ENCODE measurements around a stretch of chr15.

DNA sequence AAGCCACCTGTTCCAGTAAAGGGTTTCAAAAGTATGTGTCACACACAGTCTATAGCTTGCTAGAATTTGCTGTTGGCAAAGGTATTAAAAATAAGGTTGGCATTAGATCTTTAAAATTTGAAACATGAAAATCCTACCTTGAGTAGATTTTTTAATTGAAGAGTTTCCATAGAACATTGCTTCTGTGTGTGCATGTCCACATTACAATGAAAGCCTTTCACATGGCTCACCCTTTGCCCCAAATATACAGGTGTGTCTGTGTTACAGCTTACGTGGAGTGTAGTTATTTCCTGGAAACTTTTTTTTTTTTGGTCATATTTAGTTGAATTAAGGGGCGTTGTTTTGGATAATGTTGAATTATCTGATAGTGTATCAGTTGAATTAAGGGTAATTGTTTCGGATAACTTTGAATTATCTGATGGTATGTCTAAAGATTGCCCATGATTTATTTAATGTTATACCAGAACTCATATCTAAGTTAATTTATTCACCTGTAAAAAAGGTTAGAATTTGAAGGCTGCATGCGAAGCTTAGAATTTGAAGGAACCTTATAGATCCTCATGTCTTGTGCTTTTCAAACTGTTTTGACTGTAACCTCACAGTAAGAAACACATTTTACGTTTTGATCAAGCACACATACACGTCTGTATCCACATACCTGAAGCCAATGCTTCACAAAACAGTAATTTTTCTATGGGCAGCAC lies 2.4 kb downstream of the ABHD17C start:
- PRO-cap: no peak

GRCh38 chr15:80699879-80700487 lies 4.9 kb downstream of the ABHD17C start:
- PRO-cap: no peak

GRCh38 chr15:80705425-80706012 lies 10.4 kb downstream of the ABHD17C start:
- PRO-cap: no peak

DNA sequence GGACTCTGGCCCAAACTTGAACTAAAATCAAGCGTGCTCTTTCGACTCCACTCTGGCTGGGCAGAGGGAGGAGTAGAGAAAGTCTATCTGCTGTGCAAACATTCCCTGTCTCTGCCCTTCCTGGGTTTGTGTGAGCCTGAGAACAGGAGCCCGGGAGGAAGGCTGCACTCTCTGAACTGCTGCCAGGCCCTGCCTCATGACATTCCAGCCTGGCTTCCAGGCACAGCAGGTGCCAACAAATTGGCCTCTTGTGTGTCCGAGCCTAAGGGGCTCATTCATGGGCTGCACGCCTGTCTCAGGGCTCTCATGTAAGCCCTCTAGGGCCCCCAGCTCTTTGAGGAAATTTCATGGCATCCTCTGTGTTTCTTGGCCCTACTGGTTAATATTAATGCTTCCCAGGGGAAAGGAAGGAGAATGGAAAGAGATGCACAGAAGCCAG lies 77.9 kb downstream of the CEMIP start:
- PRO-cap: no peak

GRCh38 chr15:80943678-80944159 lies 45.9 kb downstream of the MESD start:
- PRO-cap: no peak

GRCh38 chr15:80955878-80956523 lies 33.6 kb downstream of the MESD start:
- PRO-cap: no peak

GRCh38 chr15:81308836-81309331 lies 15.1 kb downstream of the STARD5 start:
- PRO-cap: no peak

DNA sequence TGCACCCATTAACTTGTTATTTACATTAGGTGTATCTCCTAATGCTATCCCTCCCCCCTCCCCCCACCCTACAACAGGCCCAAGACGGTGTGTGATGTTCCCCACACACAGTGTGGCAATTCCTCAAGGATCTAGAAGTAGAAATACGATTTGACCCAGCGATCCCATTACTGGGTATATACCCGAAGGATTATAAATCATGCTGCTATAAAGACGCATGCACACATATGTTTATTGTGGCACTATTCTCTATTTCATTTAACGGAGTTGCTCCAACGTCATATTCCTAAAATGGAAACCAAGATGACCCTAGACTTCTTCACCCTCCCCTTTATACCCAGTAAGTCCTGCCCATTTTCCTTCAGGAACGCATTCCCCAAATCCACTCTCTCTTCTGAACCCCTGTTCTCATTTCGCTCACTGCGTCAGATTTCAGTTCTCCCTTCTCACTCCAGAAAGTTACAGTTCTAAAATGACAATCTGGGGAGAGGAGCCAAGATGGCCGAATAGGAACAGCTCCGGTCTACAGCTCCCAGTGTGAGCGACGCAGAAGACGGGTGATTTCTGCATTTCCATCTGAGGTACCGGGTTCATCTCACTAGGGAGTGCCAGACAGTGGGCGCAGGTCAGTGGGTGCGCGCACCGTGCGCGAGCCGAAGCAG lies 175.5 kb downstream of the MEX3B start:
- PRO-cap: no peak

GRCh38 chr15:82047168-82048241 lies 1.7 kb upstream of the MEX3B start:
- PRO-cap: bidirectional peak, plus-strand start at chr15:82047212, minus-strand start at chr15:82047065

GRCh38 chr15:82261917-82262399 lies 576 bp downstream of the EFL1 start:
- PRO-cap: no peak

DNA sequence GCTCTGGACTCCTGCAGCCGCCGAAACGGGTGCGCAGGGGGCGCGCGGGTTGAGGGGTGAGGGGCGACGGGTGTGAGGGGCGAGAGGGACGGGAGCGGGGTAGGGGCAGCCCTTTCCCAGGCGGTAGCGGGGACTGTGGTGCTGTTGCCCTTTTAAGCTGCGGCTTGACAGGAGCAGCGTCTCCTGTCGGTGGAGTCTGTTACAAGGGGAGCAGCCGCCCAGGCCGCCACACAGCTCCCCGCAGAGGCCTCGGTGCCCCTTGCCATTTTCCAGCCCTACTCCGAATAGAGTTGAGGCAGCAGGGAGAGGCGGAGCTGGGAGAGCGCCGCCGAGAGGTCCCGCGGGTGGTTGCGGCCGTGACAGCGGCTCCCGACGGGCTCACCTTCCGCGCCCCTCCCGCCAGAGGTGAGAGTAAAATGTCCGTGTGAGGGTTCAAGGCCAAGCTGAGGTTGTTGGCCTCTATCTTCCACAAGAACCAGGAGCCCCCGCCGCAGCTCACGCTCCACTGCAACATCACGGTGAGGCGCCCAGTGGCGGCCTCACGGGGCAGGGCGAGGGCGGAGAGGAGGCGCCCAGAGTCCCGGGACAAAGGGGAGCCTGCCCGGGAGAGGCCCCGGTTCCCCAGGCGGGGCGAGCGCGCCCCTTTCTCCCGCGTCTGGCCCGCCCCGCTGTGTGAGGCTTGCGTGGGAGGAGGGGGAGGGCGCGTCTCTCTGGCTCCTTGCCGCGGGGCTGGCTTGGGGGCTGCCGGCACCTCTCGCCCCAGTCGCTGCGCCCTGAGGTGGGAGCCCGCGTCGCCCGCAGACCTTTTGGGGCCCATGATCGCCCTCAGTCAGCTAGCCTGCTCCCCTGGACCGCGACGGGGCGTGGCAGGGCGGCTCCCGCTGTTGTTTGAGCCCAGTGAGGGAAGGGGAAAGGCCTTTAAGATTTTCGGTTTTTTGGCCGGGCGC lies 15.9 kb downstream of the GOLGA6L9 start:
- PRO-cap: no peak

DNA sequence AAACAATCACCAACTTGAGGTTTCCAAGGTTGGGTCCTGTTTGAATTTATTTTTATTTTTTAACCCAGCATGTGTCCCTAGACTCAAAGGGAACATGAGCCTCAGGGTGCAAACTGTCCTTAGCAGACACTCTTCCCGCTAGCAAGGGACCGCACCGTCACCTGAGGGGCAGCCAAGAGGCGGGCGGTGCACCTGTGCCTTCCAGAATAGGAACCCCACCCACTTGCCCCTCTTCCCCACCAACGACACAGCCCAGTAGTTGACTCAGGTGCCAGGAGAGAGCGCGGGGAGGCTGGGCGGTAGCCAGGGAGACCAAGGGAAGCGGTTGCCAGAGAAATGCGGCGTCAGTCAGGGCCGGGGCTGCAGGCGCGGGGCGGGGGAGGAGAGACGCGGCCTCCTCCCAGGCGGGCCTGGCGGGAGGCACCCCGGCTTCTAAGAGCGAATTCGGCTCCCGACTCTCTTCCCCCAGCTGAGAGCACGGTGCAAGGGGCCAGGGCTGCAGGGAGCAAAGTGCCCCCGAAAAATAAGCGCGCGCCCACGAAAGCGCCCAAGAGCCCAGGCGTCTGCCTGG lies 994 bp downstream of the CPEB1 start:
- PRO-cap: no peak

DNA sequence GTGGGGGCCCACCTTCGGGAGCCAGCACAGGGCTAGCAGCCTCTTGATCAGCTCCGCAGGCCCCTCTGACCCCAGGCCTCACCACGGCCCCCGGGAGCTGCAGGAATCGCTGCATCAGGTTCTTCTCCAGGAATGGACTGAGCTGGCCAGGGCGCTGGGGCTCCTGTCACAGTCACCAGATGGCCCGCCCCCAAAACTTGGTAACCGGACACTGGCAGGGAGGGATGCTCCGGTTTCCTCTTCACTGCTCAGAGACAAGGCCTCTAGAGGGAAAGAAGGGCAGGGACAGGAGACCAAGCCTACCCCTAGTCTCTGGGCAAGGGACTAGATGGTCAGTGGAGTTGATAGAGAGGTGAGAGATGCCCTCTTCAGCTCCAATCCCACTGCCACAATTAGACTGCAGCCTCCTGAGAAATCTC lies 9.9 kb downstream of the AP3B2 start:
- PRO-cap: no peak

- PRO-cap: no peak
Observed at GRCh38 chr15:82709225-82709795, 365 bp downstream of the AP3B2 start.

DNA sequence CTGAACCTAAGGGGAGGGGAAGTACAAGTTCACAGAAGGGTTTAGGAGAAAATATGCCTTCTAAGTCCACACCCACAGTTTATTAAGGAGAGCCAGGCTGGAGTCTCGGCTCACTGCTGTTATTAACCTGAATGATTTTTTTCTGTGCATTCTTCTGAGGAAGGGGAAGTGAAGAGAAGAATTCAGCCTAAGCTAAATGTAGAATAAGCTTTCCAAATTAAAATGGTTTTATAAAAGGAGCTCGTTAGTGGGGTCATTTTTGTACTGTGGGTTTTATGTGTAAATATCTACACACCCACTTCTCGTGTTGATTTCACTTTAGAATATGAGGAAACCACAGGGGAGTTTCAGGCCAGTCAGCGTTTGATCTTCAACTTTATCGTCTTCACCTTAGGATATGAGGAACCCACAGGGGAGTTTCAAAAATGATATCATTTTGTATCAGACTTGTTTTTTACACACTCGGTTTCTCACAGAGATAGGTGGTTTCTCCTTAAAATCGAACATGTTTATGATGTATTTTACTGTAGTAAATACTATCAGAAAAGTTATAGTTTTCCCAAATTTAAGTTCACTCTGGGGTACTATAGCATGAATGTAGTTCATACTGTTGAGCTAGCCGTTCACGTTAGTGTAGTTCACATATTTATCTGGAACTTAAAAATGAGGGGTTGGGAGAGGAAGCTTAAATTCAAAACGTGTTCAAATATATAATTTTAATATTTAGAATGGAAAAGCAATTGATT lies 1.7 kb downstream of the WHAMM start:
- PRO-cap: no peak

- PRO-cap: no peak
Observed at GRCh38 chr15:82823056-82823373, 13.6 kb downstream of the WHAMM start.

- PRO-cap: no peak
Observed at GRCh38 chr15:82830583-82831143, 21.2 kb downstream of the WHAMM start.

- PRO-cap: no peak
Observed at GRCh38 chr15:82962514-82962872, 10.0 kb upstream of the HOMER2 start.

DNA sequence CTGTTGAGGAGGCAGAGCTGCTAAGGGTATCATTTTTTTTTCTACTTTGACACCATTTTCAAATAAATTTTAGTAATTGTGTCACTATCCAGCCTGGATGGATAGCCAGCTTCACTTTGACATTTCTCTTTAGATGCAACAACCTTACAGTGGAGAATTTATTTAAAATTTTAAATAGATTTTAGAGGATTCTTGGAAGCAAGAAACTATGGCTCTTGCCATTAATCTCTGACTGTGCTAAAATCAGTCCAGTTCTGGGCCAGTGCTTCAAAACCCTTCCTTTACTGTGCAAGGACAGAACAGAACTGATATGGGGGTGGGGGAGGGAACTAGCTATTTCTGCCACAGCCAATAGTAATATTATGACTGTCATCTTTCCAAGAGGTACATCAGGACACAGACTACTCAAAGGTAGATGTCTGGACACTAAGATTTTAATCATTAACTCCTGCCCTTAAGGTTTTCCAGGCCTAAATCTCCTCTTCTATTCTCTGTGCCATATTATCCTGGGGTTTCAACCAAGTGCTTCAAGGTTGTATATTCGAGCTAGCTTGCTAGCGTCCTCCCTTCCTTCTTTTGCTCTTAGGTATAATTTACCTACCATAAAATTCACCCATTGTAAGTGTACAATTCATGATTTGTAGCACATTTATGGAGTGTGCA lies 14.4 kb upstream of the RAMAC start:
- PRO-cap: no peak

- PRO-cap: no peak
Observed at GRCh38 chr15:83000283-83000622, 11.2 kb downstream of the C15orf40 start.